ENCODE measurements around the genes NANOS3, C19orf67, ADGRL1, GIPC1 and ZNF333.

- PRO-cap, 2 experiments = no peak in any of the 2 experiments
Observed at GRCh38 chr19:13877003-13877213, at the start of gene NANOS3. TSS of gene NANOS3 (plus strand) at chr19:13877134.

DNA sequence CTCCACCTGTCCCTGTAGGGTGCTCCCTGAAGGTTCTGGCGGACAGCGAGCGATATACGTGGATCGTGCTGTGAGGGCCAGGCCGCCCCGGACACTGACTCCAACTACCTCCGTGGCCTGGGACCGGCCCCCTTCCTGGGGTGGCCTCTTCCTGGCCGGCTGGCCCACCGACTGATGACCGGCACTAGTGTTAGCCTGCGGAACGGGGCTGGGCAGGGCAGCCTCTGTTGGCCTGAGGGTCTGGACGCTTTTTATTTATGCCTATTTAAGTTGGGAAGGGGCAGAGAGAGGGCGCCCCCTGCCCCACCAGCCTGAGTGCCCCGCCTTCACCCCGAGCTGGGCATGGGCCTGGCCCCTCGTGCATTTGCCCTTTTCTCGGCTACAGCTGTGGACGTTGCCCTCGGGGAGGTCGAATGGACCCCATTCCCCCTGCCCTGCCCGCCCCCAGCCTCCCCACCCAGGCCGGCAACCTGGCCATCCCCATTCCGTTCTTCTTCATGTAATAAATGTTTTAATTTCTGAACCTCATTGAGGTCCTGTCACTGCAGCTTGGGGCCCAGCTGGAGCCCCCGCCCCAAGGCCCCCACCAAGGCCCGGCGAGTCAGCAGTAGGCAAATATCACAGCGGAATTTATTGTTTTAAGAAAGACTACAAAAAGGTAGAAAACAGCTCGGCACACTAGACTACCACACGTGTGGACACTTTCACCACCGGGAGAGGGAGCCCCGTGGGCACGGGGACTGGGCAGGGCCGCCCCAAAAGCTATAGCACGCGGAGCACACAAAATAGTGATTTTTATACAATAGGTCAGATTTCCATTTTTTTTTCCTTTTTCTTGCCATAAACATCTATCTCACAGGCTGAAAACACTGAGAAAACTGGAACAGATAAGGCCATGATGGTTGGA lies 8.9 kb downstream of the DCAF15 start:
- PRO-cap, 2 experiments = no peak in any of the 2 experiments

DNA sequence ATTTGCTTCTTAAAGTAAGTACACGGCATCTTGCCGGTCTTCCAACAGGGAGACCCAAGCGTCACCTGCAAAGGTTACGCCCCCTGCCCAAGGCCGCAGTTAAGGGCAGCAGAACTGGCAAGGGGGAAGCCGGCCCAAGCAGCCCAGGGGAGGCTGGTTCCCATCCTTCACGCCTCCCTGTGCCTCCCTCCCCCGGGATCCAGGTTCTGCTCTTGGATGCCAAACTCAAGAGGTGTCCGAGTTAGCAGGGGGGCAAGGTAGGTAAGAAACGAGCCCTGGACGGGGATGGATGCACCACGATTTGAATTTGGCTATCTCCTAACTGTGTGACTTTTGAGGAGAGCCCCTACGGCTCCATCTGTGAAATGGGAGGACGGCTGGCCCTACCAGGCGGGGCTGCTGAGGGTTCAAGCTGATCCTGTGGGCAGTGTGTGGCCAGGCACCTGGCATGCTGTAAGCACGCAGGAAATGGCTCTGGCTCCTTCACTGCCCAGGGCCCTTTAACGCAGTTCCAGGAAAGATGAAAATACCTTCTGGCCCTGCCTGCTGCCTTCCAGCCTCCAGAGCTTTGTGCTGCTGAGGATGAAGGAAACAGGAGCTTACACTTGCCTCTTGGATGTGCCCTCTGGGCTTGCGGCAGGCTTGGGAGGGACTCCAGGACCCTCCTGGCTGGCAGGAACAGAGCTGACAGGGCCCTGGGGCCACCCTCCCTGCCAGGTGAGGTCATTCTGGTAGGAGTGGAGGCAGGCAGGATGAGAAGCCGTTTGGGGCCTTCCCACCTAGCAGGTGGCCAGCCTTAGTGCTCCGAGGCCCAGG lies 8.9 kb downstream of the RFX1 start:
- PRO-cap, 2 experiments = no peak in any of the 2 experiments

DNA sequence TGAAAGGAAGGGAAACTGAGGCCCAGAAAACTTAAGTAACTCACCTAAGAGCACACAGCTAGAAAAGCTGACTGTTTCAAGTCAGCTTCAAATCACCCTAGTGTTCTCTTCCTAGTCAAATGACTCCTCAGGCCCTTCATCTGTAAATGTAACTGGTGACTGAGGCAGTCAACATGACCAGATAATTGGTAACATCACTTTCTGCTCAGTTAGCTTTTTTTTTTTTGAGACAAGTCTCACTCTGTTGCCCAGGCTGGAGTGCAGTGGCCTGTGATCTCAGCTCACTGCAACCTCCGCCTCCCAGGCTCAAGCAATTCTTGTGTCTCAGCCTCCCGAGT lies 2.5 kb downstream of the RFX1 start:
- PRO-cap, 2 experiments = no peak in any of the 2 experiments

DNA sequence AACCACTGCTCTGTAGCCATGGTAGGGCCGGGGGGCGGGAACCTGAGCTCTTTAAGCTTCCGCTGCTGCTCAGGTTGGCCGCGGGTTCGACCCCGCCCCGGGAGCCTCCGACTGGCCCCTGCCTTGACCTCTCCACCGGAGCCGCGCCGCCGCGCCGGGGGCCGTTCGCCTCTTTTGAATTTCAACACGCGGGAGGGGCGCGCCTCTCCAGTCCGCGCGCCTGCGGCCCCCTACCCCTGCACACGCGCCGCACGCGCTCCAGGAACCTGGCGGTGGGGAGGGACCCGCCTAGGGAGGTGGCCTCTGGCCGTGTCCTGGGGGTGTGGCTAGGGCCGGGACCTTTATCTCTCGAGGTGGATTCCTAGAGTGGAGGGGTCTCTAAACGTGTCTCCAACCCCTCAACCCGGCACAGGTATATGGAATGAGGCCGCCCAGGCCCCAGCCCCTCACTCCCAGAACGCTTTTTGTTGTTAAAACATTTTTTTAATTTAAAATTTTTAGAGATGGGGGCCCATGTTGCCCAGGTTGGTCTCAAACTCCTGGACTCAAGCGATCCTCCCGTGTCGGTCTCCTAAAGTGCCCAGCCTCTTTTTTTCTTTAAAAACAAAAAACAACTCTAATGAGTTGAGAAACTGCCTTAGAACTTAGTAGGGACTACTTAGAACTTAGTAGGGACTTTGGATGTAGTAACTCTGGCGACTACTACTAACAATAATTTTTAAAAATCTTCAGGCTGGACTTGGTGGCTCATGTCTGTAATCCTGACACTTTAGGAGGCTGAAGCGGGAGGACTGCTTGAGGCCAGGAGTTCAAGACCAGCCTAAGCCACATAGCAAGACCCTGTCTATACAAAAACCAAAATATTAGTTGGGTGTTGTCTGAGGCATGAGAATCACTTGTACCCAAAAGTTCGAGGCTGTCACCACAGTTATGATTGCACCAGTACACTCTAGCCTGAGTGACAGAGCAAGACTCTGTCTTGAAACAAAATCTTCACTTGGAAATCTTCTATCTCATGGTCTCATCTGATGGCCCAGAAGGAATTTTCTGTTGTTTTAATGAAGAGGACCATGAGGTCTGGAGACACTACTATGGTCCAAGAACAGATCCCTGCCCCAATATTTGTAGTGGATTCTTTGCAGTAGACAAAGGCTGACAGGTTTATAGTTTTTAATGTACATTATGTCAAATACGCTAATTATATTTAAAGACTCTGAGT lies at the start of gene C19orf67:
Gene C19orf67 (minus strand): TSS at position 176 of the 1,219 bp plus-strand sequence.
- PRO-cap, 2 experiments = no peak in any of the 2 experiments

- PRO-cap, 2 experiments = no peak in any of the 2 experiments
Observed at GRCh38 chr19:14114720-14115338, 2.7 kb downstream of the PRKACA start.

GRCh38 chr19:14205325-14205771 lies 621 bp downstream of the ADGRL1 start:
- PRO-cap, 2 experiments = no peak in any of the 2 experiments

- PRO-cap, 2 experiments = no peak in any of the 2 experiments
Observed at GRCh38 chr19:14205772-14206461, at the start of gene ADGRL1. TSS of gene ADGRL1 (minus strand) at chr19:14206169.

DNA sequence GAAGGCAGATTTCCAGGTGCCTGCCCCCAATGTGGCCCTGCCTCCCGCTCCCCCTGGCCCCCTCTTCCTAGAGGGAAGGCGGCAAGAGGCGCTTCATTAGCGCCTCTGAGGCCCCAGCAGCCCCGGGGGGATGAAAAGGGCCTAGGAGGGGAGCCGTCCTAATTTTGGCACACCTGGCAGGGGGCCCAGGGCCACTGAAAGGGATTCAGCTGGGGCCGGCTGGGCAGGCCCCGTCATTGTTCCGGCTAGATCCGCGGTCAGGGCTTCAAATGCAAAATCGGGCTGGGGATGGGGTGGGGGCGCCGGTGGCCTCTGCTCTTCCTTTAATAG lies 41.5 kb upstream of the ADGRL1 start:
- PRO-cap, 2 experiments = no peak in any of the 2 experiments

DNA sequence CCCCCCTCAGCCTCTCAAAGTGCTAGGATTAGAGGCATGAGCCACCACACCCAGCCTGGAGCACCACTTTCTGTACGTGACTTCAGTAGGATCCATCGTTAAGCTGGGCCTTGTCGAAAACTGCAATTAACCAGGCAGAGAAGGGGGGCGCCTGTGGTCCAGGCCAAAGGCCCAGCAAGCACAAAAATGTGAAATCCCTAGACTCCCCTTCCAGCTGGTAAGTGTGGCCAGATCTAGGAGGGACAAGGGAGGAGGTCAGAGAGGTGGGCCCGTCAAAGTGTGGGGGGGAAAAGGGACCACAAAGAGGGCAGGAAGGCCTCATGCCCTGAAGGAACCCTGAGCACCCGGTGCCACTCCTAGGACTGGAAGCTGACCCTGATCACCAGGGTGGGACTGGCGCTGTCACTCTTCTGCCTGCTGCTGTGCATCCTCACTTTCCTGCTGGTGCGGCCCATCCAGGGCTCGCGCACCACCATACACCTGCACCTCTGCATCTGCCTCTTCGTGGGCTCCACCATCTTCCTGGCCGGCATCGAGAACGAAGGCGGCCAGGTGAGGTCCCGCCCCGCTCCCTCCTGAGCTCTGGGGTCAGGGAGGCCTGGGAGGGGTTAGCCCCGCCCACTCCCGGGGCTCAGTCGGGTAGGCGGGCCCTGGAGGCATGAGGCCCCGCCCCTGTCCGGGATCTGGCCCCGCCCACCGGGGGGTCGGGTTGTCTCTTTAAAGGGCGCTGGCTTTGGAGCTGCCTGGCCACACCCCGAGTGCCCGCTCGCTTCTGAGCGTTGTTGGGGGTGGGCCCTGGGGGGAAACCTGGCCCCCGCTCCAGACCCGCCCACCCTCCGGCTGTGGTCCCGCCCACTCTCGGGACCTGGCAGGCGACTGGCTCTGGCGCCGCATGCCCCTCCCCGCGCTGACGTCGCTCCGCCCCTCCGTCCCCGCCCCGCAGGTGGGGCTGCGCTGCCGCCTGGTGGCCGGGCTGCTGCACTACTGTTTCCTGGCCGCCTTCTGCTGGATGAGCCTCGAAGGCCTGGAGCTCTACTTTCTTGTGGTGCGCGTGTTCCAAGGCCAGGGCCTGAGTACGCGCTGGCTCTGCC lies 13.4 kb downstream of the DDX39A start:
- PRO-cap, 2 experiments = no peak in any of the 2 experiments

DNA sequence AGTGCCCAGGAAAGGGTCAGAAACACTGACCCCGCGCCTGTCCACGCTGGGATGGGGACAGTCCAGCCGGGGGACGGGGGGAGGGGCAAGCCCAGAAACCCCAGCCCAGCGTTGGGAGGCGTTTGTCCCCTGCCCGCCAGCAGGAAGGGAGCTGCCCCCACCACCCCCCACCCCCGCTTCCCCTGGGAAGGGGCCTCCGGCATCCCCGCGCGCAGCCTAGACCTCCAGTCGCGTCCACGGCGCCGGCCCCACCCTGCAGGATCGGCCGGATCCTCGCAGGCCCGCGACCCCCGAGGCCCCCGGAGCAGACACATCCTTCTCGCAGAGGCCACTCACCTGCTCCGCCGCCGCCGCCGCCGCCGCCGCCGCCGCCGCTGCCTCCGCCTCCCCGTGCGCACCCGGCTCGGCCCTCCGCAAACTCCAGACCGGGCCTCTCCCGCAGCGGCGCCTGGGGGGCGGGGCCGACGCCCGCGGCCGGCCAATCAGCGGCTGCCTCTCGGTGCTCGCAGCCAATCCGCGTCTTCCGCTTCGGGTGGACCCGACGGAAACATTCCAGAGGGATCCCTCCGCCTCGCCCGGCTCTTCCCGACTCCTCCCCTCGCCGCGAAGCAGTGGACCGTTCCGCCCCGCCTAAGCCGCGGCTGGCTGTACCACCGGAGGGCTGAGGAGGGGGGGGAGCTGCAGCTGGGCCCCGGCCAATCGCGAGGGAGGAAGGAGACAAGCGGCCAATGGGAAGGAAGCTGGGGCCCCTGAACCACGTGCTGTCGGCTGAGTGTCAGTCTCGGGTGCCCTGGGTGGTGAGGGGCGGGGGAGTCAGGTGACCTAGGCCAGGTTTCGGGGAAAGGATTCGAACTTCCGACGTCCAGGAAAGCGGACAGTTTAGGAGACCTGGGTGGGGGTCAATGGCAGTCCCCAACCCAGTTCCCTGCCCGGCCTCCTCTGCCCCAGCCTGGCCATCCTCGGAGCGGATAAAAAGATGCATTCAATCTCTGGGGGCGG lies at the start of gene GIPC1:
Gene GIPC1 (minus strand): TSS at position 427 of the 999 bp plus-strand sequence.
- PRO-cap, 2 experiments = peak in 2 of 2 experiments; most common plus-strand start position 846 of the sequence (in 2); most common minus-strand start position 372 of the sequence (in 1)

GRCh38 chr19:14516673-14517760 lies 1.2 kb downstream of the DNAJB1 start:
- PRO-cap, 2 experiments = peak in 1 of 2 experiments; most common minus-strand start chr19:14517319 (in 1)

- PRO-cap, 2 experiments = no peak in any of the 2 experiments
Observed at GRCh38 chr19:14556481-14557156, 15.2 kb downstream of the NDUFB7 start.

DNA sequence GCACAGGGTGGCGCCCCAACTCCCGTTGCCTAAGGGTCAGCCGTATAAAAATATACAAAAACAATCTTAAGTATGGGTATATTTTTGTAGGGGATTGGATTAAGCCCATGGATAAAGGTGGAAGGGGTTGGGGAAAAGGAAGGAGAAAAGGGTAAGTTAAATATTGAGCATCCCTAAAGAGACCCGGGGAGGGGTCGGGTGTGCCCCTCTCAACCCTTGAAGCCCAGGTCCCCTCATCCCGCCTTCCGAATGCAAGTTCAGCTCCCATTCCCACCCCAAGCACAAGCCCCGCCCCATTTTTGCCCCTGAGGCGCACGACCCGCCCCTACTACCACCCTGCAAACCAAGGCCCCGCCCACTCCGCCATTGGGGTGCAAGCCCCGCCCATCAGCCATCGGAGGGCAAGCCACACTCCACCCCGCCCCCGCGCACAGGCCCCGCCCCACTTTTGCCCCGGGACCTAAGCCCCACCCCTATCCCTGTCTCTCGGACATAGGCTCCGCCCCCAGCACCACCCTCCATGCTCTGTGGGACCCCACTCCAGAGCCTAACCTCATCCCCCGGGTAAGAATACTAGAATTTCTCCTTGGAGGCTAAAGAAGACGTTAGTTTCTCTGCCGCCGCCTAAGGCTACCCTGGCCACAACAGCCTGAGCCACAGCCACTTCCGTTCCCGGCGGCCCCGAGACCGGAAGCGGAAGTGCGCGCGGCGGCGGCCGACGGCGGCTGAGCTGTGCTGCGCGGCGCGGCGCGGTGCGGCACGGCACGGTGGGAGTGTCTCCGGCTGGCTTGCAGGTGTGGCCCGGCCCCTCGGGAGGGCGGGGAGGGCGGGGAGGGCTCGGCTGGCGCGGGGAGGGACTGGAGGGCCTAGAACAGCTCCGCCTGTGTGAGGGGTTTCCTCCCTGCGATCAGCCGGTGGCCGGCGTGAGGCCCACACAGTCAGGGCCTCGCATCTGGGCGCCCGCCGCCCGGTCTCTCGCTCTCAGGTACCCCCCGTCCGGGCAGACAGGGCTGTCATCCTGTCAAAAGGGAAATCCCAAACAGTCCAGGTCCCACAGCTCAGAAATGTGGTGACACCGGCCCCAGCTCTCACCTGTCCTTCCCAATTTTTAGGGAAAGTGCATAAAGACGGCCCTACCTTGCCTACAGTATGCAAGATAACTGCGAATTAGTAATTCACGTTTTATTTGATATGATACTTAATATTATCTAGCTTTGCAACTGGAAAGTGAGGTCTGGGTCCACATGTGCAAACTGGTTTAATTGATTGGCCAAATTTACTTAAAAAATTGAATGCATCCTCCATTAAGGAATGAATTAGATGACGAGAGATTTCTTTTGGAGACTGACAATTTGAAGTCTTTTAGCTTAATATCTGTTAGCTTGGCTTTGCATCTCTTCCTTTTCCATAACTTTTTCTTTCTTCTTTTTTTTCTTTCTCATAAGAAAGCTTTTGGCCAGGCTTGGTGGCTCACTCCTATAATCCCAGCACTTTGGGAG lies at the start of gene ZNF333:
Gene ZNF333 (plus strand): TSS at position 692 of the 1,499 bp plus-strand sequence.
- PRO-cap, 2 experiments = peak in 2 of 2 experiments; most common plus-strand start position 684 of the sequence (in 1); most common minus-strand start position 646 of the sequence (in 1)

DNA sequence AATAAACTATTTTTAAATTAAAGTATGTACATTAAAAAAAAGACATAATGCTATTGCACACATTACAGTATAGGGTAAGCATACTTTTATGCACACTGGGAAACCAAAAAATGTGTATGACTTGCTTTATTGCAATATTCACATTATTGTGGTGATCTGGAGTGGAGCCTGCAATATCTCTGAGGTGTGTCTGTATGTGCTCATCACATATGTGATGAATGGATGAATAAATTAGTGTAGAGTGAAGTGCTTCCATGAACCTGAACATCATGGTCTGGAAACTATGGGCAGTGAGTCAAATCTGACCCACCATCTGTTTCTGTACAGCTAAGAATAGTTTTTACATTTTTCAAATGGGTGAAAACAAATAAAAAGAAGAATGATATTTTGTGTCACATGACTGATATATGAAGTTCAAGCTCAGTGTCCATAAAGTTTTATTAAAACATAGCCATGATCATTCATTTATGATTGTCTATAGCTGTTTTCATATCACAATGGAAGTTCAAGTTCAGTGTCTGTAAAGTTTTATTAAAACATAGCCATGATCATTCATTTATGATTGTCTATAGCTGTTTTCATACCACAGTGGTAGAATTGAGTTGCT lies 42.5 kb downstream of the ZNF333 start:
- PRO-cap, 2 experiments = no peak in any of the 2 experiments

DNA sequence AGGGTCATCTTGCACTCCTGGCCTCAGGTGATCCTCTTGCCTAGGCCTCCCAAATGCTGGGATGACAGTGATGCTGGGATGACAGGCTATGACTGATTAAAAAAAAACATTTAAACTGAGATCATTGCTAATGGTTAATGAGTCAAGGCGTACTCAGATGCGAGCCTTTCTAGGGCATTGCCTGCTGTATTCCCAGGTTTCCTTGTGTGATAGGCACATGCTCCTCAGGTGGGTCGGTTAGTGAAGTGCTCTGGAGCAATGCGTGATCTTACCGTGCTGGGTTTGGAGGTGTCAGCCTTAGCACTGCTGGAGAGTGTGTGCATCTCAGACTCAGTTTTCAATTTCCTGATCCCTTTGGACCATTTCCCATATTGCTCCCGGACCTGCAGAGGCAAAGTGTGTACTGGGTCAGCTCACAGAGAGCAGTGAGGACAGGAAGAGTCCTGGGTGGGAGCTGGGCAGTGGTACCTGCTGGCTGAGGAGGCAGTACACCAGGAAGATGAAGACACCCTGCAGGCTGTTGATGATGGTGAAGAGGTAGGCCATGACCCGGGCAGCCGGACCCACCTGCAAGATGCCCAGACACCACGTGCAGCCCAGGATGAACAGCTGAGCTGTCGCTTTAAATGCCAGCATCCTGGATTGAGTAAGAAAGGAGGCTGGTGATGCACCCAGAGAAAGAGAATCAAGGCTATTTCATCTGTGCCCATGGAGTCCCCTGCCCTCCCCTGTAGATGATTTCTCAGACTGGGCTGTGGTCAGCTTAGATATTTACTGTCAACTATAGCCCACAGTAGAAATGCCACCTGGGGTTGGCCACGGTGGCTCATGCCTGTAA lies 35.0 kb downstream of the ADGRE2 start:
- PRO-cap, 2 experiments = no peak in any of the 2 experiments

DNA sequence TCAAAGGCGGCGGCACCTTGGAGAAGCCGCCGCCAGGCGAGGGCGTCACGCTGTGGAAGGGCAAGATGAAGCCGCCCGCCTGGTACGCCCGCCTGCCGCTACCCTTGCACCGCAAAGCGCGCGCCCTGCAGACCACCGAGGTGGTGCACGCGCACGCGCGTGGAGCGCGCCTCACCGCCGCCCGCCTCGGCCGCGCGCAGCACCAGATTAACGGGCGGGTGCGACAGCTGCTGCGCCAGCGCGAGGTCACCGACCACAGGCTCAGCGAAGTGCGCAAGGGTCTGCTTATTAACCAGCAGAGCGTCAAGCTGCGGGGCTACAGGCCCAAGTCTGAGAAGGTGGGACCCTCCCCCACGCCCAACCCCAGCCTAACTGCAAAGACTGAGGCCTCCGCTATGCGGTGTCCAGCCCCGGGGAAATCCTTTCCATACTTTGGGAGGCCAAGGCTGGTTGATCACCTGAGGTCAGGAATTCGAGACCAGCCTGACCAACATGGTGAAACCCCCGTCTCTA lies 588 bp downstream of the CCDC105 start:
- PRO-cap, 2 experiments = no peak in any of the 2 experiments

- PRO-cap, 2 experiments = no peak in any of the 2 experiments
Observed at GRCh38 chr19:15220865-15221294, 11.4 kb downstream of the EPHX3 start.

GRCh38 chr19:15231822-15232335 lies 369 bp downstream of the EPHX3 start:
- PRO-cap, 2 experiments = no peak in any of the 2 experiments

DNA sequence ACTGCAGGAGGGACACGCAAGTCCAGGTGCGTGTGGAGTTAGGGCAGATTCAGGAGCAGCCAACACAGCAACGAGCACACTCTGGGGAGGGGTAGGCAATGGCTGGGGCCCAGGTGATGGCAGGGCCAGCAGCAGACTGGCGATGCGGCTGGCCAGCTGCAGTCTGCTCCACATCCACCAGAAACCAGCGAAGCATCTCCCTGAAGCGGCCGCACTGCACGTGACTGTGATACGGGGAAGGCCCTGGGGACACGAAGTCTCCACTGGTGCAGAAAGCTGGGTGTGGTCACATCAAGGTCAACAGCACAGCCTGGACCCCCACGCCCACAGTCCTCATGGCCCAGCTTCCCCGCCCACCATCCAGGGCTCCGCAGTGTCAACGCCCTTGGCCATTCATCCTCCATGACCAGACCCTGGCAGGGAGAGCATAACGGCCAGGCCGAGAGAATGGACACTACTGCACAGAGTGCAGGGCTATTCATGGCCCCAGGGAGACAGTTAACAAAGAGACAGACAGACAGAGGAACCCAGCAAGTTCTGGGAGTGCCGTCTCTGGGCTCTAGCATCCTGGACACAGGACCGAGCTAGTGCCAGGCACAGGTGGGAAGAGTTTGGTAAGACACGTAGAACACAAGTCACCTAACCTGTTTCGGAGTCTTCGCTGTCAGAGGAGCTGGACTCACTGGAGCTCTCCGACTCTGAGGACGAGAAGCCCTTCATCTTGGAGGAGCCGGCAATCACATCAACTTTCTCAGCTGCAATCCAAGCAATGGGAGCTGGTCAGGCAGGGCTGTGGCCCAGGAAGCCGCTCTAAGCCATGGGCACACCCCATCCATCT lies 21.5 kb upstream of the EPHX3 start:
- PRO-cap, 2 experiments = no peak in any of the 2 experiments

Data from Metastatic Liver Carcinoma in the Lung (tissue), 2 donors.